Omental fat pad (tissue), 4 donors: ENCODE results near the gene IRX3.

DNA sequence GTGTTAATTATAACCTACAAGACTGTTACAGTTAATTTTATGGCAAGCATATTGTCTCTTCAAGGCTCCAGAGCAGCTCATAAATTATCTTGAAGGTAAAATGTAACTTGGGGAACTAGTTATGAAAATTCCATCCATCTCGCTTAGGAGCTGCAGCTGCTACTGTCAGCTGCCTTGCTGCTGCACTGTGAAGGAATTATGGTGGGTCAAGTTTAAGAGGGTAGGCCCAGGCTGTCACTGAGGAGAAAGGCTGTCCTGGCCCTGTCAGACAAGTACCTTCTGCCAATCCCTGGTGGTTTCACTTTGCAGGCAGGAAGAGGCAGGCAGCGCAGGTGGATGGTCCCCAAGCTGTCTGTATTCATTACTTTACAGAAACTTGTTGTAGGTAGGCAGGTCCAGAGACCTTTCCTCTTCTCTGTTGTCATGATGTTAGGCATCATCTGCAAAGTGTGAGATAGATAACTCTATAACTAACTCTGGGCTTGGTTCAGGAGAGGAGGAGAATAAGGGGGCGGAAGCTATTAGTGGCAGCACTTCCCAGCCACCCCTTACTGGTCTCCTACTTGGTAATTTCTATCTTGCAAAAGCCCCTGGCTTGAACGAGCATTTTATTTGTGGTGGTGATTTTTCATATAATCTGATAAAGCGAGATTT is 243.1 kb downstream of the FTO start:
- PRO-cap: no peak
- RAMPAGE, long total RNA, 4 experiments: no peak in any of the 4 experiments

- PRO-cap: no peak
- RAMPAGE, long total RNA, 4 experiments: no peak in any of the 4 experiments
Observed at GRCh38 chr16:54054261-54054923, 232.2 kb downstream of the IRX3 start.

DNA sequence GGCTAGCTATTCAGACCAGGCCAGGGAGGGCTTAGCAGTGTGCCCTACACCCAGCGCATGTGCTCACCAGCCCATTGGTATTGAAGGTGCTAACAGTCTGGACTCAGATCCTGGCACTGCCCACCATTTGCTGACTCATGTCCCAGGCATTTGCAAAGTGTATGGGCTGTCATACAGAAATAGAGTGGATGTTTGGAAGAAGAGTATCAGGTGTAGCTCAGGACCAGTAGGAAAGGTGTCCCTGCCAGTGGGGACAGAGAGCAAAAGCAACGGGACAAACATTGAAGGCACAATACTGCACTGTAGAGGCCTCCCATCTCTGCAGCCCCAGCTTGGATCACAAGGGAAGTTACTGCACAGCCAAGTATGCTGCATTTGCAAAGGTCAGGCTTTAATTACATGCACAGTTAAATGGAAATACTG is 220.0 kb downstream of the IRX3 start:
- PRO-cap: no peak
- RAMPAGE, long total RNA, 4 experiments: no peak in any of the 4 experiments

GRCh38 chr16:54160903-54161385 is 125.6 kb downstream of the IRX3 start:
- PRO-cap: no peak
- RAMPAGE, long total RNA, 4 experiments: no peak in any of the 4 experiments

- PRO-cap: no peak
- RAMPAGE, long total RNA, 4 experiments: no peak in any of the 4 experiments
Observed at GRCh38 chr16:54165379-54166010, 121.1 kb downstream of the IRX3 start.

DNA sequence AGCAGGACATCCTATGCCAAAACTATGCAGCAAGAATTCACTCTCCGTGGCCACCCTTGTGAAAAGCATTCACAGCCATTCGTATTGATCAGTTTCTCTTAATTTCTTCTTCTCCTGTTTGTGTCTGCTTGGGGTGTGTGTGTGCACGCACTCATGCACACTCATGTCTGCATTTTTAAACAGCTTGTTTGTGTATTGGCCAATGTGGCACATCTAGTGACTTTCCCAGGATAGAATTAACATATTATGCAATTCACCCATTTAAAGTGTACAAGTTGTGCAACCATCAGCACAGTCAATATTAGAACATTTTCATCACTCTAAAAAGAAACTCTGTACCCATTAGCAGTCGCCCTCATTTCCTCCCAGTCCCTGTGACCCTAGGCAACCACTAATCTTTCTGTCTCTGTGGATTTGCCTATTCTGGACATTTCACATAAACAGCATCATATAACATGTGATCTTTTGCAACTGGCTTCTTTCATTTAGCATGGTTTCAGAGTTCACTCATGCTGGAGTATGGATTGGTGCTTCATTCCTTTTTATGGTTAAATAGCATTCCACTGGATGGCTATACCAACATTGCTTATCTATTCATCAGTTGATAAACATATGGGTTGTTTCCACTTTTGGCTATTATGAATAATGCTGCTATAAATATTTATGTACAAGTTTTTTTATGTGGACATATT is 20.1 kb downstream of the IRX3 start:
- PRO-cap: no peak
- RAMPAGE, long total RNA, 4 experiments: no peak in any of the 4 experiments

DNA sequence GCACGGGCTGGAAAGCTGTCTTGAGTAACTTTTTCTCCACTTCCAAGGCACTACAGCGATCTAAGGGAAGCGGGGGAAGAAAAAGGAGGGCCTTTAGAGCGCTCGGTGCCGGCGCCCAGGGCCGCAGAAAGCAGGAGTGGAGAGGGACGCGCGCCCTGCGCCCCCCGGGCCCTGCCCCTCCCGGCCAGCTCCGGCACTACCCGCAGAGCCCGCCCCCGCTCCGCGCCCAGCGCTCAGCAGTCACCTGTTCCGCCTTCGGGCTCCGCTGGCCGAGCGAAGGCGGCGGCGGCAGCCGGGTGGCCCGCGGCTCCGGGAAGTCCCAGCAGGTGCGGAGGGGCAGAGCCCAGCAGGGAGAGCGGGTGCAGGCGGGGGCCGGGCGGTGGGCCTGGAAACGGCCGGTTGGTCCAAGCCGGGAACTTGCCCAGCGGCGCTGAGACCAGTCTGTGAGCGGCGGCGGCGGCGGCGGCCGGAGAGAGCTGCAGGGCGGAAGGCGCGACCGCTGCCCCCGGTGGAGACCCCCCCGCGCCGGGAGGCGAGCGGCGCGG is 2.3 kb downstream of the IRX3 start:
- PRO-cap: no peak
- RAMPAGE, long total RNA, 4 experiments: no peak in any of the 4 experiments

- PRO-cap: no peak
- RAMPAGE, long total RNA, 4 experiments: start-site peak on the minus strand in 2 of 4 experiments, at chr16:54286740-54286787 at its widest, 6 to 7 reads per replicate
Observed at GRCh38 chr16:54285954-54286856, at the start of gene IRX3. Gene IRX3 (minus strand): TSS chr16:54286787.

DNA sequence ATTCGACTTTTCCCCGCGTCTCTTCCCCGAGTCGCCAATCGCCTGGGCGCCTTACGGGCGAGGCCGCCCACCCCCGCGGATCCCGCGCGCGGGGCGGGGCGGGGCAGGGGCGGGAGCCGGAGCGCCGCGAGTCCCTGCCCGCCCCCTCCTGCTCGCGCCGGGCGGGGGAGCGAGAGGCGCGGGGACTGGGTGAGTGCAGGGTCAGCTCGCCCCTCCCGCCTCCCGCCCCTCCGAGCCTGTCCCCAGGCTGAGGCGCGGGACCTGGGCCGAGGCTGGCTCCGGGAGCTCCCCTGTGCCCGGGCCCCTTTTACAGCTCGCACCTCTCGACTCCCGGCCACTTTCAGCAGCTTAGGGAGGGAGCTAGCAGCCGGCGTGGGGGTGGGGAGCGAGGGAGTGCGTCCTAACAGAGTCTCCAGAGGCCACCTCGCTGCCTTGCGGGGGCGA is 292 bp upstream of the IRX3 start:
- PRO-cap: no peak
- RAMPAGE, long total RNA, 4 experiments: no peak in any of the 4 experiments

DNA sequence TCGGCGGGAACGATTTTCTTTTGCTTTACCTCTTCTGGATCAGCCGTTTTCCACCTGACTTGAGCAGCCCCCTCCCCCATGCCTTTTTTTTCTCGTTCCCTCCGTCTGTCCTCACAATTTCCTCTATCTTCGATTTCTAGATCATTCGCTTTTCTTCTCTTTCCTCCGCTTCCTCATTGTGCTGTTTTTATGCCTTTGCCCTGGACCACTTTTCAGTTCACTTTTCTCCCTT is 4.0 kb upstream of the IRX3 start:
- PRO-cap: no peak
- RAMPAGE, long total RNA, 4 experiments: no peak in any of the 4 experiments

DNA sequence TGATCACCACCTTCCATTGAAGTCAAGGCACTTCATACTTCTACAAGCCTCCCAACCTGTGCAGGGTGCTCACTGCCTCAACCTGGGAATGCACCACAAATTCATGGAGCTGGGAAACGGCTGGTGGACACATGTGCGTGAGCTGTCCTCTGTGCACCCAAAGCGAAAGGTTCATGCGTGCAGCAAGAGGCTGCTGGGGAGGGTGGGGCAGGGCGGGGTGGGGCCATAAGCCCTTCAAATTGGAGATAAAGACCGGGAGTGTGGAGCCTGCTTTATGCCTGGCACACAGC is 302.8 kb upstream of the IRX3 start:
- PRO-cap: no peak
- RAMPAGE, long total RNA, 4 experiments: no peak in any of the 4 experiments

GRCh38 chr16:54714767-54715258 is 215.9 kb upstream of the IRX5 start:
- PRO-cap: no peak
- RAMPAGE, long total RNA, 4 experiments: no peak in any of the 4 experiments

GRCh38 chr16:54818091-54818664 is 112.5 kb upstream of the IRX5 start:
- PRO-cap: no peak
- RAMPAGE, long total RNA, 4 experiments: no peak in any of the 4 experiments

DNA sequence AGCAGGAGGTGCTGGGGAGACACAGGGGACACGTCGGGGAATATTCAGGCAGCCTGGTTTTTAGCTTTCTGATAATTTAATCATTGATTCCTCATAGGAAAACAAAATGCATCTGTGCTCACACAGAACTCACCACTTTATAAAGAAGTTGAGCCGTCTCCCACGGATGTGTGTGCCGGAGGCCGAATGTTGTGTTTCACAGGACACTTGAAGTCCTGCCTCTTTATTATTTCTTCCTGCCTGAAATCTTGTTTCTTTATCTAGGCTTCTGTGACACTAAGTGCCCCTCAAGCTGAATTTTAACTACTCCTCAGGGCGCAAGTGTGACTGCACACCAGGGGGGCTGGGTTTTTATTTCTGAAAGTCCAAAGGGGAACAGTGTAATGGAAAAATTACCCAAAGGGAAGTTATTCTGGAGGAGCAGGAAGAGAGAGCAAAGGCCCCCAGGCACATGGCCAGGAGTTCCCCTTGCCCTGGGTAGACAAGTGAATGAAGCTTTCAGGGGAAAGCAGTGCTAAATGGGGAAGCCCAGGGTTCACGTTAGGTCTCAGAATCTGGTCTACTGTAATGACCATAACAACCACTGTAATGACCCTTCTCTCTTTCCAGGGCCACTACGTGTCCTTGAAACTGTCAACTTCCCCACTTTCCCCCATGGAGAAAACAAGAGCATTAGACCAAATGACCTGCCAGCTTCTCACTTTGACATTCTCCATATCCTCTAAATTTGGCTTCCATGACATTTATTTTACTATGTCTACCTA is 34.3 kb upstream of the MMP2 start:
- PRO-cap: no peak
- RAMPAGE, long total RNA, 4 experiments: no peak in any of the 4 experiments

DNA sequence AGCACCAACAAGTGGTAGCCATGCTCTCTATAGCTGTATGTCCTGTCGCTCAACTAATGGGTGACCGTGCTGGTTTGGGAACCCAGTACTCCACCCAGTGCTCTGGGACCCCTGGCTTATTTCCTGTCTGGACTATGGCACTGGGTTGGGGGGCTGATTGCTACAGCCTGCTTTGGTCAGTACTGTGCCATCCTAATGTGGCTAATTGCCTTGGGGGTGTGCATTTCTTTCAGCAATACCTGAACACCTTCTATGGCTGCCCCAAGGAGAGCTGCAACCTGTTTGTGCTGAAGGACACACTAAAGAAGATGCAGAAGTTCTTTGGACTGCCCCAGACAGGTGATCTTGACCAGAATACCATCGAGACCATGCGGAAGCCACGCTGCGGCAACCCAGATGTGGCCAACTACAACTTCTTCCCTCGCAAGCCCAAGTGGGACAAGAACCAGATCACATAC is 3.7 kb downstream of the MMP2 start:
- PRO-cap: no peak
- RAMPAGE, long total RNA, 4 experiments: no peak in any of the 4 experiments

GRCh38 chr16:55485042-55485917 is 6.3 kb downstream of the MMP2 start:
- PRO-cap: no peak
- RAMPAGE, long total RNA, 4 experiments: no peak in any of the 4 experiments

DNA sequence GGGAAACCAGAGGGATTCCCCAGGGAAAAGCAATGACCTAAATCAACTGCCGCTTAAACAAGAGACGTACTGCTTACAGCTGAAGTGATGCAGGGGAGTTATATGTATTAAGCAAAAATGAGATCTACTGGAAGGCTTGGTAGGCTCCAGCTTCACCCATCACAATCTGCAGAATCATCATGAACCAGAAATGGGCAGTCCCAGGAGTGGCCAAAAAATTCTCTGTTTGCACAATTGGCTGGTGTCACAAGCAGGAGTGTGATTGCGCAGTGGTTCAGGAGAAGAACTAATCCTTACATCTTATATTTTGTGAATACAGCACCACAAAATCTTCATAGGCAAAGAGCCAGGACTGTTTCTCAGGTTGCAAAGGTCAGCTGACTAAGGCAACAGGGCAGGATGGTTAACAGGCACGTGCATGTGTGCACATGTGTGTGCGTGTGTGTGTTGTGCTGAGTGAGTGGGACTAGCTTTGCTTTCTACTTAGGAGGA is 75.9 kb downstream of the CES1 start:
- PRO-cap: no peak
- RAMPAGE, long total RNA, 4 experiments: no peak in any of the 4 experiments

DNA sequence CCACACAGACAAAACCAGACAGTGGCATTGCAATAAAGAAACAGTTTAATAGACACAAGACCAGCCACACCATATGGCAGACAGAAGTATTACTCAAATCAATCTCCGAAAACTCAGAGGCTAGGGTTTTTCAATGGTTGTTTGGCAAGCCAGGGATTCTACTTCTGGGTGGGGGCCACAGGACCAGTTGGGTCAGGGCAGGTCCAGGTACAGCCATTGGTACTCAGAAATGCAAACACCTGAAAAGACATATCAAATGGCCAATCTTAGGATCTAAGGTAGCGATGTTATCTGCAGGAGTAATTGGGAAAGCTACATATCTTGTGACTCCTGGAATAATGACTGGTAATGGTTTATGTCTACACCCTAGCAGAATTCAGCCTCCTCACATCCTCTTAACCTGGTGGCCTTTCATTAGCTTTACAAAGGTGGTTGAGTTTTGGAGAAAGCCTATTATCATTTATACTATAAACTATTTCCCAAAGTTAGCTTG is 40.8 kb upstream of the CES5A start:
- PRO-cap: no peak
- RAMPAGE, long total RNA, 4 experiments: no peak in any of the 4 experiments

- PRO-cap: no peak
- RAMPAGE, long total RNA, 4 experiments: no peak in any of the 4 experiments
Observed at GRCh38 chr16:55944419-55944882, 69.3 kb upstream of the CES5A start.

DNA sequence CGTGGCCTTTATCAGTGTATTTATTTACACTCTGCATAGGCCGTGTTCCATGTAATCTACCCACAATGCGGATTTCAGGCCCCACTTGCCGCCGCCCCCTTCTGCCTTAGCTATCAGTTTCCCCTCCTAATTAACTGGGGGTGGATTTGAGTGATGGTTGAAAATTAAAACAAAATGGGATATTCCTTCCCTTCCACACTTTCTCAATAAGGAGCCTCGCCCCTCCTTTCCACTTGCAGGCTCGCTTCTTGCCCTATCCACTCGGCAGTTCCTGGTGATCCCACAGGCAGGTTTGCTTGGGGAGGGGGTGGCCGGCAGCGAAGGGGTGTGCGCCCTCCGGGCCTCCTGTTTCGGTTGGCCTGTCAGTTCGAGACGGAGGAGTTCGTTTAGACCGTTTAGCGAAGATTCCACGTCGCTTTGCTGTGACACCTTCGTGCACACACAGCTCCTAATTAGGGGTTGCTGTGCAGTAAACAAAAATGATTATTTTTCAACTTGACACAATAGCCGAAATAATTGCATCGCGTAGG is 2.2 kb downstream of the GNAO1 start:
- PRO-cap: no peak
- RAMPAGE, long total RNA, 4 experiments: no peak in any of the 4 experiments